ENCODE measurements around a stretch of chr1.

DNA sequence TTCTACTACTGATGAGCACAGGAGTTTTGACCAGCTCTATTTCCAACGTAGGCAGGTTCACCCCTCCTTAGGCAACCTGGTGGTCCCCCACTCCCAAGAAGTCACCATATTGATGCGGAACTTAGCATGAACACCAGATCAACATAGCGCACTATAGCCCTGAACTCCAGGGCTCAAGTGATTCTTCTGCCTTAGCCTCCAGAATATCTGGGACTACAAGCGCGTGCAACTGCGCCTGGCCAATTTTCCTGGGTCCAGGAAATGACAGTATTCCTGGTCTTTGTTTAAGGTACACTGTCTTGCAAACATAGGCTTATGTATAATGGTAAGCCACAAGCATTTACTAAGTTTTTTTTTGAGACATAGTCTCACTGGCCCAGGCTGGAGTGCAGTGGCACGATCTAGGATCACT, 12.8 kb downstream of the MCL1 start:
- PRO-cap, result no peak
- RAMPAGE, long total RNA, 3 experiments, result no peak in any of the 3 experiments

DNA sequence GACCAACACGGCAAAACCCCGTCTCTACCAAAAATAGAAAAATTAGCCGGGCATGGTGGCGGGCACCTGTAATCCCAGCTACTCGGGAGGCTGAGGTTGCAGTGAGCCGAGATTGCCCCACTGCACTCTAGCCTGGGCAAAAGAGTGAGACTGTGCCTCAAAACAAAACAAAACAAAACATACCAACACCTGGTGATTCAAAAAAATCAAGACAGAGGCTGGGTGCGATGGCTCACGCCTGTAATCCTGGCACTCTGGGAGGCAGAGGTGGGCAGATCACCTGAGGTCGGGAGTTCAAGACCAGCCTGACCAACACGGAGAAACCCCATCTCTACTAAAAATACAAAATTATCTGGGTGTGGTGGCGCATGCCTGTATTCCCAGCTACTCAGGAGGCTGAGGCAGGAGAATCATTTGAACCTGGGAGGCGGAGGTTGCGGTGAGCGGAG, 5.6 kb downstream of the MCL1 start:
- PRO-cap, result no peak
- RAMPAGE, long total RNA, 3 experiments, result no peak in any of the 3 experiments

- PRO-cap, result no peak
- RAMPAGE, long total RNA, 3 experiments, result no peak in any of the 3 experiments
Measured at GRCh38 chr1:150574247-150574869, 5.1 kb downstream of the MCL1 start.

- PRO-cap, result no peak
- RAMPAGE, long total RNA, 3 experiments, result no peak in any of the 3 experiments
Measured at GRCh38 chr1:150595911-150596768, 16.7 kb upstream of the MCL1 start.

DNA sequence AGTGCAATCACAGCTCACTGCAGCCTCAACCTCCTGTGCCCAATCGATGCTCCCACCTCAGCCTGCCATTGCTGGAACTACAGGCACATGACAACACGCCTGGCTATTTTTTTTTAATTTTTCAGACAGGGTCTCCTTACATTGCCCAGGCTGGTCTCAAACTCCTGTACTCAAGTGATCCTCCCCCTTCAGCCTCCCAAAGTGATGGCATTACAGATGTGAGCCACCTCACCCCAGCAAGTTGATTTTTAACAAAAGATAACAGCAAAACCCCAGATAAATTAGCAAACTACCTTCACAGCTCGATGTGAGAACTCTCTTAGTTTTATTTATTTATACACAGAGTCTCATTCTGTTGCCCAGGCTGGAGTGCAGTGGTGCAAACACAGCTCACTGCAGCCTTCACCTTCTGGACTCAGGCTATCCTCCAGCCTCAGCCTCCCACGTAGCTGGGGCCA, 15.3 kb downstream of the ENSA start:
- PRO-cap, result no peak
- RAMPAGE, long total RNA, 3 experiments, result no peak in any of the 3 experiments

GRCh38 chr1:150615445-150616325, 13.7 kb downstream of the ENSA start:
- PRO-cap, result no peak
- RAMPAGE, long total RNA, 3 experiments, result no peak in any of the 3 experiments

- PRO-cap, result no peak
- RAMPAGE, long total RNA, 3 experiments, result no peak in any of the 3 experiments
Measured at GRCh38 chr1:150635016-150635759, 5.8 kb upstream of the ENSA start.

- PRO-cap, result no peak
- RAMPAGE, long total RNA, 3 experiments, result no peak in any of the 3 experiments
Measured at GRCh38 chr1:150695910-150696577, 910 bp downstream of the GOLPH3L start.

DNA sequence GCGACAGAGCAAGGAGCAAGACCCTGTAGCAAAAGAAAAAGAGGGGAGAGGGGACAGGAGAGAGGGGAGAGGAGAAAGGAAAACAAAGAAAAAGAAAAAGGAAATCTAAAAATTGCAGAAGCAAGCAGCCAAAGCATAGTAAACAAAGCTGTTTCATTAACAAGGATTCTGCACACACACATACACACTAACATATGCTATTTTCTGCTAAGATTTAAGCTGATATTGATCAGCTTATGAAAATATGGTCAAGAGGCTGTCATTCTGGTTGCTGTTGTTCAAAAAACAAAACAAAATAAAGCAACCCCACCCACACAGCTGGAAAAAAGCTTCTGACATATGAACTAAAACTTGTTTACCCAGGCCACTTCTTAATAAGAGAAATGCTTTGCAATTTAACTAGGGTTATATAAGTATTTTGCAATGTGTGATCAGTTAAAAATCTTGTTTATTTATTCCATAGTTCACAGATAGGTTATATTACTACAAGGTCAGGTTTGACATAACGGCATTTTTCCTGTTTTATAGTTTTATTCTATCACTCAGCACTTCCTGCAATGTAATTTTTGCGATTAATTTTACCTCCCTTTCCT, 1.6 kb downstream of the ARNT start:
- PRO-cap, result no peak
- RAMPAGE, long total RNA, 3 experiments, result no peak in any of the 3 experiments

GRCh38 chr1:150875258-150875559, 1.2 kb downstream of the ARNT start:
- PRO-cap, result no peak
- RAMPAGE, long total RNA, 3 experiments, result no peak in any of the 3 experiments

GRCh38 chr1:150881386-150882204, 5.2 kb upstream of the ARNT start:
- PRO-cap, result no peak
- RAMPAGE, long total RNA, 3 experiments, result no peak in any of the 3 experiments

GRCh38 chr1:151062699-151063261, 2.6 kb downstream of the MLLT11 start:
- PRO-cap, result unidirectional peak, minus-strand start at chr1:151062935
- RAMPAGE, long total RNA, 3 experiments, result no peak in any of the 3 experiments

DNA sequence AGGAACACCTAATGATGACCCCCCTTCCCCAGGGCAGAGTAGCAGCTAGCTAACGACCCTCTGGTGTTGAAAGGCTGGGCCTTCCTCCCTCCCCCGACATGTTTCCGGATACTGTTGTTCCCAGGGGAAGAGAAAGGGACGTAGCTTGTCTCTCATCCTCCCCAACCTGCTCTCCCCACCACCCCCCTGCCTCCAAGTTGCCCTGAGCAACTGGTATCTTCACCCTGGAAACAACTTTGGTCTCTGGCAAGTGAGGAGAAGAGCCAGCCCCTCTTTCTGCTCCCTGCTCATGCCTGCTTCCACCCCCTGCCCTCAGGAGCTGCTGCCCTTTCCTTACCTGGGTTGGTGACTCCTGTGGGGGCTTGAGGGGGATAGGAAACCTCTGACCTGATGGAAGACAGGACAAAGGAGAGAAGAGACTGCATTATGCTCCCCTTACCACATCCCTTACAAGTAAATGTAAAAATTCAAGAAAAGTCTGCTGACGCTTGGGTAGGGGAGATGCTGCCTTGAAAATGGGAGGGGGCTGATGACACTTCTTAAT, 2.3 kb downstream of the SEMA6C start:
- PRO-cap, result no peak
- RAMPAGE, long total RNA, 3 experiments, result no peak in any of the 3 experiments

DNA sequence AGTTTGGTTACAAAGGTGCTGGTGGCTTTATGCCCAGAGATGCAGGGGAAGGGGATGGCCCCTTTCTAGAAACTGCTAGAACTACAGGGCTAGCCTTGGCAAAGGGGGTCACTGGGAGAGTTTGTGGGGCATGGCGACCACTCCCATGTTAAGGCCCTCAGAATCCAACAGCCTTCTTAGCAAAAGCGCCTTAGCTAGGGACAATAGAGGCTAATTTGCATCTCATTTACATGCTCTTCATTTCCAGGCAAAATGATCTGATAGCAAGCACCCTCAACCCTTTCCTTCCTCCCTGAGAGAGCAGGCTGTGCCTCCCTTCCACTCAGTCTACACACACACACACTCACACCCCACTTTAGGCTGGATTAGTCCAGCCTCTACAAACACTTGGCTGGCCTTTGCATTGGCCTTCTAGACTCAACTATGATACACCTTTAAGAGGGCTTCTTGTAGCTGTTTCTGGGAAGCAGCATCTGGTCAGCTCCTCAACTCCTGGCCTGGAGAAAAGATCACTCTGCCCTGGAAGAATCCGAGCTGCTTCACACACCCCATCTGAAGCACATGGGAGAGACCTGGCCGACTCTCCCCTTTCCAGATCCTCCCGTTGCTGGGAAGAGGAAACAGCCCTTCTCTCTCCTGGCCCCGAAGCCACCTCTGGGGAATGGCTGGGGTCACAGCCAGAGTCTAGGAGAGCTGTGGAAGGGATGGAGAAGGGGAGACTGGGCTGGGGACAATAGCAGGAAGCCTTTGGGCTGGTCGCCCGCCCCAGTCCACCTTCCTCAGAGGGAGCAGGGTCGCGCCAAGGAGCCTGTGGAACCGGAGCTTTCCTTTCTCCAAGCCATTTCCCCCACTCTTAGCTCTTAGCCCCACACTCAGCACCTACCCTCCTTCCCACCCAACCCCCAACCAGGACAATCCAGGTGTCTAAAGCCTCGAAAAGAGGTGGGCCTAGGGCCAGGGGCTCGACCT, 1.6 kb downstream of the SEMA6C start:
- PRO-cap, result bidirectional peak, plus-strand start at position 599 of the sequence, minus-strand start at position 499 of the sequence
- RAMPAGE, long total RNA, 3 experiments, result no peak in any of the 3 experiments

DNA sequence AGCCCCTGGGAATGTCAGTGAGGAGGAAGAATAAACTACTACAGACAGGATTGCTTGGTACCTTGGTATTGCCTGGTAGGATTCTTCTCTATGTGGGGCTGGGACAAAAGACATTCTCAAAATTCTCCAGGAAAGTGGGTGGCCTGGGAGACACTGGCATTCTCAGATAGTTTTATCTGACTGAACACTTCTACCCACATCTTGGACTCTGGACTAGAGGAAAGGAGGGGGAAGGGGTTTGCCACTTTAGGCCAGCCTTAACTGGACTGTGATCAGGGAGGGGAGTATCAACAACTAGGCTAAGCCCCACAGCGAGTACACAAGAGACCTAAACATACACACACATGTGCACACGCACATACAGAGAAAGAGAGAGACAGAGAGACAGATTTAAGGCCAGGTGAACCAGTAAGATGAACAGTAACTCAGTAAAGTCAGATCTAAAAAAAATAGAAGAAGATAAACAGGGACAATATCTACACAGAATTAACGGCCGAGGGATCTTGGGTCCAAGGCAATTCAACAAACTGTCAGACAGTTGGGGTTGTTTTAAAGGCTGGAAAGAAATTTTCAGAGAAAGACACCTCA, 1.3 kb upstream of the SEMA6C start:
- PRO-cap, result no peak
- RAMPAGE, long total RNA, 3 experiments, result no peak in any of the 3 experiments

DNA sequence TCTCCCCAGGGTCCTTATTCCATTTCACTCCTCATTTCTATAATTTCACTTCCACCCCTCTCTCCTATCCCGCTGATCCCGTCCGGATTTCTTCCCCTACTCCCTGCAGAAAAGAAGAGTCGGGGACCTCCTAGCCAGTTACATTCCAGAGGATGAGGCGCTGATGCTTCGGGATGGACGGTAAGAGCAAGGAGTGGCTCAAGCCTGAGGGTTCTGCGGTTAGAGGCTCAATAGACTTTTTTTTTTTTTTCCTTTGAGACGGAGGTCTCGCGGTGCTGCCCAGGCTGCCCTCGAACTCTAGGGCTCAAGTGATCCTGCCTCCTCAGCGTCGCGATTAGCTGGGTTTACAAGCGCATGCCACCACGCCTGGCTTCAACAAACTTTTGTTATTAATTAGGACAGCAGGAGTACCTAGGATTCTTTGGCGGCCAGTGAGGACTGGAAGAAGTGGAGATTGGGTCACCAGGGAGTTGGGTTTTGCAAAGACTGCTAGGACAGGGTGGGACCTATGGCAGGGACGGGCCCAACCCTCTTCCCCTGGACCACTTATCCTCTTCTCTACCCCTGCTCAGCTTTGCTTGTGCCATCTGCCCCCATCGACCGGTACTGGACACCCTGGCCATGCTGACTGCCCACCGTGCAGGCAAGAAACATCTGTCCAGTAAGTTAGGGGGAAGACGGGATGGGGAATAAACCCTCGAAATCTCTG, 572 bp downstream of the SCNM1 start:
- PRO-cap, result no peak
- RAMPAGE, long total RNA, 3 experiments, result no peak in any of the 3 experiments

GRCh38 chr1:151255290-151255892, 857 bp downstream of the PSMD4 start:
- PRO-cap, result no peak
- RAMPAGE, long total RNA, 3 experiments, result no peak in any of the 3 experiments

DNA sequence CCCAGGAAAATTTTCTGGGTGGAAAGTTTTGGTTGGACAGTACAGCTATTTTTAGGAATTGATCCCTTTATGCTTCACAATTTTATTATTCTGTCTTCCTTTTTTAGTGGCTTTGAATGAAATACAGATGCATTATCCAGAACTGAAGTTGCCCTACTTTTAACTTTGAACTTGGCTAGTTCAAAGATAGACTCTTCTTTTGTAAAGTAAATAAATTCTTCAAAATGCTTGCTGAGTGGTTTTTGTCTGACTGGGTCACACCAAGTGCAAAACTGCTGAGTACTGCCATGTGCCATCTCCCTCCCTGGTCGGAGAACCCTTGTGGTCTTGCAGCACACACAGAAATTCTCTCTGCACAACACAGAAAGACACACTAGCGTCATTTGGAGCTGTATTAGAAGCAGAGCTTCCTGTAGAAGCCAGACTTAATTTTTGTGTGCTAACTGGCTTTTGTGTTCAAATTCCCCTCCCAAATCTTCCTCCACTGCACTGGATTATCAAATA, 2.4 kb downstream of the PSMB4 start:
- PRO-cap, result no peak
- RAMPAGE, long total RNA, 3 experiments, result no peak in any of the 3 experiments

GRCh38 chr1:151510500-151510844, 715 bp upstream of the CGN start:
- PRO-cap, result no peak
- RAMPAGE, long total RNA, 3 experiments, result no peak in any of the 3 experiments

- PRO-cap, result no peak
- RAMPAGE, long total RNA, 3 experiments, result no peak in any of the 3 experiments
Measured at GRCh38 chr1:151778534-151779147, 11.7 kb downstream of the TDRKH start.

Data from gastrocnemius medialis (tissue), 3 donors.